Ileum (tissue), 1 donor: ENCODE results near the gene GRIN3B.

GRCh38 chr19:488922-490031 is 7.0 kb upstream of the MADCAM1 start:
- PRO-cap, result bidirectional peak, plus-strand start at chr19:489180, minus-strand start at chr19:488986

DNA sequence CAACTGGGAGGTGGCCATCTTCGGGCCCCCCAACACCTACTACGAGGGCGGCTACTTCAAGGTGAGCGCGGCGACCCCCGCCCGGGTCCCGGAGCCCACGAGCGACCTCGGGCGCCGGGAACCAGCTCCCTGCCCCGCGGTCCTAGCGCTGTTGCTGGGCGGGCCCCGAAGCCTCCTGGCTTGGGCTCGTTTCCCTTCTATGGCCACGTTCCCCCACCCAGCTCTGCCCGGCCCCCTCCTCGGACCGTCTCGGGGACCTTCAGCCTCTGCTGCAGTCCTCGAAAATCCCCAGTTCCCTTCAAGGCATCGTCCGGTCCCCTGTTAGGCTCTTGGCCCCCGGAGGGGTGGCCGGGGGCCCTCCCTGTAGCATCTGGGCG is 476 bp downstream of the CDC34 start:
- PRO-cap, result no peak

- PRO-cap, result no peak
These were observed 5.5 kb downstream of the GZMM start for GRCh38 chr19:549337-549686.

DNA sequence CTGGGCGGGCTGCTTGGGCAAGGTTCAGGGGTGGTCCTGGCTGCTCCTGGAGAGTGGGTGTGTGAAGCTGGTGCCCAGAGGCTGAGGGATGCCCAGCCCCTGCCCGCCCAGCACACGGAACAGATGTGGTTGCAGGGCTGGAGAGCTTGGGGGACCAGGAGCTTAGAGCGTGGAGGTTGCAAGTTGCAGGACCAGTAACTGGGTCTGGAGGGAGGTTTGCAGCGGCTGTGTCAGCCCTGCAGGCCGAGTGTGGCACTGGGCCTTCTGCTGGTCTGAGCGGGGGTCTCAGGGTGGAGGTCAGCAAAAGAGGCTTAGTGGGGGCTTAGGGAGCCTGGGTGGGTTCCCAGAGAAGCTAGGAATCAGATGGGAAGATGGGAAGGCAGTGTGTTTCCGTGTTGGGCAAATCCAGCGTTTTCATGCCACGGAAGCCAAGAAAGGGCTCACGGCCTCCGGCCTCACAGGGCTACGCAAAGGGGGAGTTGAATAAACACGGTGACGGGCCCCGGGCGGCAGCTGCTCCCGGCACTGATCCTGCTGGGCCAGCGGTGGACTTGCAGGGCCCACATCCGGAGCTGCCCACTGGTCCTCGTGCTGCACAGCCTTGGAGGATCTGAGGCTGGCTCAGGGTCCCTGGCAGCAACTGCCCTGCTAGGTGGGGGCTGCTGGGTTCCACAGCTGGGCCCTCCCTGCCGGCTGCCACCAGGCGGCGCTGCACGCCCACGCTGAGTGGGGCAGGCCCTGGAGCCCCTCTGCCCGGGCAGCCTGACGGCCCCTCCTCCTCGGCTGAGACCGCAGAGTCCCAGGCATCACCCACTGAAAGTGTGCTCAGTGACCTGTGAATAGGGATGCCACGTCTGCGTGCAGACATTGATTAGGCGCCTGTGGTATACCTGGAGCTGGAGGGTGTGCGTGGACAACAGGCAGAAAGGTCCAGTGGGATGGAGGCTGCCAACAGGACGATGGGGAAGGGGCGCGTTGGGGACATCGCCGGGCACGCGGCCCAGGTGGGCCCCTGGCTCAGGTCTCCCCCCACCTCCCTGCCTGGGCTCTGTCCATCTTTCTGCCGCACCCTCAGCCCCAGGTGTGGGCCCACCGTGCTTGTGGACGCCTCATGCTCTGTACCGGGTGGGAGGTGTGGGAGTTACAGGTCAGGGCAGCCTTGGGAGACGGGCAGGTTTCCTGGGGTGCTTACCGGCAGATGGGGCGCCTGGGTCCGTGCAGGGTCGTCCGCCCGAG is 5.4 kb upstream of the HCN2 start:
- PRO-cap, result no peak

DNA sequence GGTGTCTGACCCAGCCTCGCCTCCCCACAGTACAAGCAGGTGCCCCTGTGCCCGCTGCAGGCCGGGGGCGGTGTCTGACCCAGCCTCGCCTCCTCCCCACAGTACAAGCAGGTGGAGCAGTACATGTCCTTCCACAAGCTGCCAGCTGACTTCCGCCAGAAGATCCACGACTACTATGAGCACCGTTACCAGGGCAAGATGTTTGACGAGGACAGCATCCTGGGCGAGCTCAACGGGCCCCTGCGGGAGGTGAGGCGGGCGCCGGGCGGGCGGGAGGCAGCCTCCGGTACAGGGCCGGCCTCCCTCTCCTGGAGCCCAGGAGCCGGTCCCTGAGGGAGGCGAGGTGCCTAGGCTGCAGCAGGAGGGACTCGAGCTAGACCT is 20.5 kb downstream of the HCN2 start:
- PRO-cap, result no peak

GRCh38 chr19:632310-633250 is 757 bp downstream of the POLRMT start:
- PRO-cap, result bidirectional peak, plus-strand start at chr19:633024, minus-strand start at chr19:632940

- PRO-cap, result no peak
These were observed 5.8 kb downstream of the RNF126 start for GRCh38 chr19:656928-657817.

DNA sequence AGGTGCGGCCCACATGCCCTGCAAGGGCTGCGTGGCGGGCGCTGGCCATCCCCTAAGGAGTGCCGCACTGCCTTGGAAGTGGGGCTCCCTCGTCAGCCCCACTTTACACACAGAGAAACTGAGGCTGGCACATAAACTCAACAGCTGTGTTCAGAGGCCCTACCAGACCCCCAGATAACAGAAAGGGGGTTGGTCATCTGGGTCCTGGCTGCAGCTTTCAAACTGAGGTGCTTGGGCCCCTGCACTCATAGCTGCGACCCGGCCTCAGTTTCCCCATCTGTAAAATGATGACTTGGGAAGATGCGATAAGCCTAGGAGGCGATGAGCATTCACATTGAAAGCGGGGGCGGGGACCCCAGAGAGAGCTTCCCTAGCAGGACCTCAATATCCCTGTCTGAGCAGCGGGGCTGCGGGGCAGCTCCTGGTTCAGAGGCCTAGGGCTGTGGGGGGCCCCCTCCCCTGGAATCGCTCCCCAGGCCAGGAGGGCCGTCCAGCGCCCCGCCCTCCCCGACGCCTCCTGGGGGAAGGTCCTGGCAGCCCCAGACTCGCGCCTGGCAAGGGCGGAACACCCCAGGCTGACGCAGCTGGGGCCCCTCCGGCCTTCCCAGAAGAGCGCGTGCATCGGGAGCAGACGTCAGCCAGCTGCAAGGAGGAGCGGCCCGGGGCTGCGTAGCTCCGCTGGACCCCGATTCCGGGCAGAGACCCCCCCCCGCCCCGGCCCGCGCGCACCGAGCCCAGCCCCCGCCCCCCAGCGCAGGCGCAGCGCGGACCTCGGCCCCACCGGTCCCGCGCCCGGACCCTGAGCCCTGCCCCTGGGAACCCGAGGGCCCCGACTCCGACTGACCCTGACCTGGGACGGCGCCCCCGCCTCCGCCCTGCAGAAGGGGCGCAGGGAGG is 3.4 kb downstream of the FSTL3 start:
- PRO-cap, result bidirectional peak, plus-strand start at position 607 of the sequence, minus-strand start at position 519 of the sequence

DNA sequence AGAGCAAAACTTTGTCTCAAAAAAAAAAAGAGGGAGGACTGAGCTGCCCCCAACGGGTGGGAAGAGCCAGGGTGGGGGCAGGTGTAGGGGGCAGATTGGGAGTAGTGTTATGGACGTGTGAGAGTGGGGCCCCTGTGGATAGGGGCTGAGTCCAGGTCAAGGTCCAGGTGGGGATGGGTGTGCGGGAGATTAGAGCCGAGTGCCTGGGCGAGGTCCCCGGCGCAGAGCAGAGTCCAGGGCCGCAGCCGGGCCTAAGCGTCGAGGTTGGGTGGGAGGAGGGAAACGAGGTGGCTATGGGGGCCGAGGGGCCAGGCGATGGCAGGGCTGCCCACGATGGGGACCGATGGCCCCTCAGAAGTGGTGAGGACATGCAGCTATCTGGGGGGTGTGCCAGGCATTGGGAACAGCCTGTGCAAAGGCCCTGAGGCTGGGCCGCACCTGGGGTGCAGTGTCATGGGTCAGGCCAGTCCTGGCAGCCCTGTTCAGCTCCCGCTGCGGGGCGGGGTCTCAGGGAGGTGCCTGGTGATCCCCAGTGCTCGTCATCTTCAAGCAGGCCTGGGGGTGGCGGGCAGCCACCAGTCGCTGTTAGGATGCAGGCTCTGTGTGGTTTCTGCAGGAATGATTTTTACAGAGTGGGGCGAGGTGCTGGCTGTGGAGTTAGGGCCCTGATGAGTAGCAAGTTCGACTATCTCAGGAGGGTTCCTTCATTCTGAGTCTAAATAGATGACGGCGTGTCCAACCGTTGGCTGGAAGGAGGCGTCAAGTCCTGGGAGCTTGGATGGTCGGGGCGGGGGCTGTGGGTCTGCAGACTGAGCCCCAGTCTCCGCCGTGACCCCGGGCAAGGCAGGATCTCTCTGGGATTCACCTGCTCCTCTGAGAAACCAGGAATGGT is 12.2 kb upstream of the MISP start:
- PRO-cap, result bidirectional peak, plus-strand start at position 224 of the sequence, minus-strand start at position 125 of the sequence; bidirectional peak, plus-strand start at position 578 of the sequence, minus-strand start at position 471 of the sequence

DNA sequence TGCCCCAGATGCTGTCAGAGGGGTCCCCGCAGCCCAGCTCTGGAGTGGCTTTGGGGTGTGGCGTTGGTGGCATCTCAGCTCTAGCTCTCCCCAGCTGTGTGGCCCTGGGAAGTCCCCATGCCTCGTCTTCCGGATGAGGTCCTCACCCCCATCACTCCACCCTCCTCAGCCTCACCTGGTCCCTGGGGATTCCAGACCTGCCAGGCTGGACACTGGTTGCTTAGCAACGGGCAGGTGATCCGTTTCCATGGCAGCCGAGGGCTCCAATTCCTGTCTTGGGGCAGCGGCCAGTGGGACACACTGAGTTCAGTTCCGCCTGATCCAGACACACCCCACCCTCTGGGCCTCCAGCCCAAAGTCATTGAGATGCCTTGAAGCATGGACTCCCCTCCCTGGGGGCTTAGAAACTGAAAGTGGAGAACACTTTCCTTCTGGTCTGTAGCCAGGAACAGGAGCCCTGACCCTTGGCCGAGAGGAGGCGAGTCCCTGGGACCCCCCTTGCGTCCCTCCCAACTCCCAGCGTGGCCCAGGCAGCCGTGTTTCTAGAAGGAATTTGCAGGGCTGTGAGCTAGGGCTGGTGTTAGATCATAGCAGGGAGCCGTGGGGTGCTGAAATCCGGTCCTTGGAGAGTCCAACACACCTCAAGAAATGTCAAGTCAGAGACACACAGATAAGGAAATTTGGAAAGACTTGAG is 7.6 kb upstream of the MISP start:
- PRO-cap, result bidirectional peak, plus-strand start at position 548 of the sequence, minus-strand start at position 341 of the sequence

DNA sequence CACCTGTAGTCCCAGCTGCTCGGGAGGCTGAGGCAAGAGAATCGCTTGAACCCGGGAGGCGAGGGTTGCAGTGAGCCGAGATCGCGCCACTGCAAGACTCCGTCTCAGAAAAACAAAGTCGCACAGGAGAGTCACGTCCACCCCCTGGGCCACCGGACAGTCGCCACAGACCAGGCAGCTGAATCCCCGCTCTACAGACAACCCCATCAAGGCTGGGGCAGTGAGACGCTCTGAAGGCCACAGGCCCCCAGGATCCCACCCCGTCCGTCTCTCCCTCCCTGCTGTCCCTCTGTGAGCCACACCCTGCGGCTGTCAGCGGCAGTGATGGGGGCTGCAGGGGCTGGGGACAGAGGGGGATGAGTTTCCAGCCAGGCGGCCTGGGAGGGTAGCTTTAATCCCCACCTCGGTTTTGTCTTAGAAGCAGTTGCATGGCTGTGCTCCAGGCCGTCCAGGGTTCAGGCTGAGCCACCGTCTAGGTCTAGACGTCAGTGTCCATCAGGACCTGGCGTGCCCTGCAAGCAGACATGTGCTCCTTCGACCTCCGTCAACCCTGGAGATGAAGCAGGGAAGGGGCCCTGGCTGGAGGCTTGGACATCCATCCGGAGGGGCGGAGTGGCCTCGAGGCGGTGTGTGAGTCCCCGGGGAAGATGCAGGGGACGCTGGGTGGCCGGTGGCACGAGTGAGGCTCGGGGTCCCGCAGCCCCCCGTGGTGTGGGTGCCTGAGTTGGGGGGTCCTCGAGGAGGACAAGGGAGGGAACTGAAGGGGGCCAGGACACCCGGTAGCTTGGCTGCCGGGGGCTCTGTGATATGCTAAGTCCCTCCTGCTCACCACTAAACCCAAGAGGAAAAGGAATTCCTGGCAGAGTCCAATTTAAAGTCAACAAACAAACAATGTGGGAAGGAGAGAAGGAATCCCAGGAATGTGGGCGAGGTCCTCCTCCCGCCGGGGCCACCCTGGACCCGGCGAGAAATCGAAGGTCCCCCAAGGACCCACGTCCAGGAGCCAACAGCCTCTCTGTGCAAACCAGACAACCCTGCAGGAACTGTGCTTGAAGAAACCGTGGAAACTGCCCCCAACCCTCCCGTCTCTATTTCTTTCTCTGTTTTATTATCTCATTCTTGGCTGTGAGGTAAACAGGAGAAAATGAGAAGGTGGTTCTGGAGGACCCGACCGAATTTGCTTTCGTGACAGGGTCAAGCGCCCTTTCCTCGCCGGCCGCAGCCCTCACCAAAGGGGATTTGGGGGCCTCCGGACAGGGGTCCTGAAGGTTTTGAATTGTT is 15.0 kb upstream of the PTBP1 start:
- PRO-cap, result no peak

DNA sequence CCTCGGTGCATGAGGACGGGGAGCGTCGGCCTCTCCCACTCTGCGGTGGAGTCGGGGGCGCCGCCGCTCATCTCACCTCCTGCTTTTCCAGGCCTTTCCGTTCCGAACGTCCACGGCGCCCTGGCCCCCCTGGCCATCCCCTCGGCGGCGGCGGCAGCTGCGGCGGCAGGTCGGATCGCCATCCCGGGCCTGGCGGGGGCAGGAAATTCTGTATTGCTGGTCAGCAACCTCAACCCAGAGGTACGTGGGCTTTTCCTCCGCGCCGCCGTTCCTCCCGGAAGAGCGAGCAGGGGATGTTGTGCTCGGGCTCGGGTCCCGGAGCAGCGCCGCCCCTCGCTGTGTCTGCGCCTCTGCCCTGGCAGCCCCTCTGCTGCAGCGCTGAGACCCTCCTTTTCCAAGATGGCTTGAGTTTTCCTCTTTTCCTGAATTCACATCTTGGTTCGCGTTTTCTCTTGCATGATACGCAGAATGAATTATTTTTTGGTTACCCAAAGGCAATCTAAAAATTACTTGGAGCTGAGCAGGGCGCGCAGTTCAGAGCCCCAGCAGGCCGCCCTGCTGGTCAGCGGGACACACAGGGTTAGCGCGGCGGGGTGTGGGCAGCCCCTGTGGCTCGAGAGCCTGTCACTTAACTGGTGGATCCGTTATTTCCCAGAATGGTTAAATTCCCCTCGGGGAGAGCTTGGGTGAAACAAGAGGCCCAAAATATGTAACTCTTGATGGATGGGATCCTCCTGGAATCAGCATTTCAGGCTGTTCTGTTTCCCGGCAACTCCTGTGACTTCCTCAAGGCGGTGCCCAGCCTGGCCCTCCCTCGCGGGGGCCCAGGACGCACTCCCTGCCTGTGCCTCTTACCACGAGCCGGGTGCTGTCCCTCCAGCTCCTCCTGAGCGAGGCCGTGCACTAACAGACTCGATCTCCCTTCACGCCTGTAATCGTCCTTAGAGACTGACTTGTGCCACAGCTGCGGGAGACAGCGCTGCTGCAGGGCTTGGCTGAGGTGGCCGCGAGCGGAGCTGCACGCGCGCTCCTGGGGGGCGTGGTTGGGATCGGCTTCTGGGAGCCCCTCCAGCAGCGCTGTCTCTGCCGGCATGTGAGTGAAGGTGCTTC is 9.4 kb downstream of the PTBP1 start:
- PRO-cap, result bidirectional peak, plus-strand start at position 330 of the sequence, minus-strand start at position 277 of the sequence

DNA sequence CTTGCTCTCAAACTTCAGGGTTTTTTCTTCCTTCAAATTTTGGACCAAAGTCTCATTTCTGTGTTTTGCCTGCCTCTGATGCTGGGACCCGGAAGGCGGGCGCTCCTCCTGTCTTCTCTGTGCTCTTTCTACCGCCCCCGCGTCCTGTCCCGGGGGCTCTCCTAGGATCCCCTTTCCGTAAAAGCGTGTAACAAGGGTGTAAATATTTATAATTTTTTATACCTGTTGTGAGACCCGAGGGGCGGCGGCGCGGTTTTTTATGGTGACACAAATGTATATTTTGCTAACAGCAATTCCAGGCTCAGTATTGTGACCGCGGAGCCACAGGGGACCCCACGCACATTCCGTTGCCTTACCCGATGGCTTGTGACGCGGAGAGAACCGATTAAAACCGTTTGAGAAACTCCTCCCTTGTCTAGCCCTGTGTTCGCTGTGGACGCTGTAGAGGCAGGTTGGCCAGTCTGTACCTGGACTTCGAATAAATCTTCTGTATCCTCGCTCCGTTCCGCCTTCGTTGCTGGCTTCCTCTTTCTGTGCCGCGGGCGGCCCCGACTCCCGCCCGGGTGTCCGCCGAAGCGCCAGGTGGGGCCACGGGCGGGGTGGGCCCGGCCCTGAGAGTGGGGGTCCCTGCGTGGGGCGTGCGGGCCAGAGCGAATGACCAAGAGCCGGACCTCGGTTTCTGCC is 9.8 kb downstream of the PLPPR3 start:
- PRO-cap, result no peak

DNA sequence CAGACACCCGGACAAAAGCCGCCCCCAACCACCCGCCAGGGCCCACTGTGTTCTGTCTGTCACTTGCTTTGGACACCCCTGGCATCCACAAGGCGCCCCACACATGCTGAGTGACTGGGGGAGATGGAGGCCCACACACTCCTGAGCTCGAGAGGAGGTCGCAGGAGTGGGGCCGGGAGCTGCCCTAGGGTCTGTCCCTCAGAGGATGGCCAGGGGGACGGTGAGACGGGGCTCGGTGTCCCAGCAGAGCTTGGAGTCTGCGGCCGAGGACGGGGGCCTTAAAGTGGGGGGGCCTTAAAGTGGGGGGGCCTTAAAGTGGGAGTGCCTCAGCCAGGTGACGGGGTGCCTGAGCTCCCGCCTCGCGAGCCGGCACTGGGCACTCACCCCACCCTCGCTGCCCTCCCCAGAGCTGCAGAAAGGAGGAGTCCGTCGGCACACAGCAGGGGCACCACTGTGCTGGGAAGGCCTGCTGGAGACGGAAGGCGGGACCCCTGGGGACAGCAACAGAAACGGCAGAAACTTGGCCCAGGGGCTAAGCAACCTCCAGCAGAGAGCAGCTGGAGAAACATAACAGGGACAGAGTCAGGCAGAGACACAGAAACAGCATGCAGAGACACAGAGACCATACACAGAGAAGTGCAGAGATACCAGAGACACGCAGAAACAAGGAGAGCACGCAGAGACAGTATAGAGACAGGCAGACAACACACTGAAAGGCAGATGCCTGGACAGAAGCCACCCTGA is 7.7 kb downstream of the CFD start:
- PRO-cap, result no peak

DNA sequence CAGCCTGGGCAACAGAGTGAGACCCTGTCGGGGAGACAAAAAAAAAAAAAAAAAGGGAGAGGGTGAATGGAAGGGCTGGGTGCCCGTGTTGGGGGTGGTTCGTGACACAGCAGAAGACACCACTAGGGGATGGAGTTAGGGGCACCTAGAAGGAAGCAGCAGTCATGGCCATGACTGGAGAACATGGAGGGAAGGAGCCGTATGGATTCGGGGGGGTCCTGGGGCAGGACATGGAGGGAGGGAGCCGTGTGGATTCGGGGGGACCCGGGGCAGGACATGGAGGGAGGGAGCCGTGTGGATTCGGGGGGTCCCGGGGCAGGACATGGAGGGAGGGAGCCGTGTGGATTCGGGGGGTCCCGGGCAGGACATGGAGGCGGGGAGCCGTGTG is 11.1 kb downstream of the CFD start:
- PRO-cap, result no peak

- PRO-cap, result no peak
These were observed 3.8 kb downstream of the MED16 start for GRCh38 chr19:889179-889606.

DNA sequence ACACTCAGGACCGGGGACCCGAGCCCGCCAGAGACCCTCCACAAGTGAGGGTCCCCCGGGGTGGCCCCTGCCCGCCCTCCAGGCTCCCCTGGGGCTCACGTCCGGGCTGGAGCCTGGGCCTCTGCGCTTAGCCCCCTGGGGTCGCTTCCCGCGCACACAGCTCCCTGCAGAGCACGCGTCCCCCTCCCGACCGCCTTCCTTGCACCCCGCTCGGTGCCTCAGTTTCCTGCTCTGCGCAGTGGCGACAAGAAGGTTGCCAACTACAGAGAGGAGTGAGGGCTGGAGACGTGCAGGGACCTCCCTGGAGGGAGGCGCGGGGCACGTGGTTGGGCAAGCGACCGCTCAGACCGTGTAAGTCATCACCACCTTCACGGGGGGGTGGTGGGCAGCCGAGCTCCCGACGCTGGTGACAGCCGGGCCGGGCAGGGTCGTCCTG is 1.0 kb upstream of the ARID3A start:
- PRO-cap, result no peak

- PRO-cap, result no peak
These were observed 6.7 kb downstream of the ARID3A start for GRCh38 chr19:932285-933242.

- PRO-cap, result no peak
These were observed 24.9 kb upstream of the WDR18 start for GRCh38 chr19:958821-959980.

GRCh38 chr19:1000207-1000420 is at the start of gene GRIN3B:
Gene GRIN3B, plus strand, starts transcription at chr19:1000419.
- PRO-cap, result no peak